Brain (tissue), 1 donor: ENCODE measurements around a stretch of chr9.

DNA sequence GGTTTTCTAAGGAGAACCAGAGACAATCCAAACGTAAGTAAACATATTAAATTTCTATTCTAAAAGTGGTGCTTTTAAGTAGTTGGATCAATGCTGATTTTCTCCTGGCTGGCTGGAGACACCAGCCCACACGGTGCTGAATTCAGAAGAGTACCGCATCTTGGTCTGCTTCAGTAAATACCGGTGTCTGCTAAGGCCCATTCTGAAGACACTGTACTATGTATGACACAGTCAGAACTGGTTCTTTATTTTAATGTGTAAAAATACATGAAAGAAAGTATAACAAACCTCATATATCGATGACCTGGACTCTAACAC lies 32.9 kb downstream of the RAPGEF1 start:
- RRBS, result no CpG with 5 or more reads among the region's 5 CpGs

GRCh38 chr9:131719229-131719596 lies 20.7 kb downstream of the RAPGEF1 start:
- RRBS, result no CpG with 5 or more reads among the region's 3 CpGs

- RRBS, result no CpG with 5 or more reads among the region's 9 CpGs
Observed at GRCh38 chr9:132006749-132007463, 72.8 kb downstream of the MED27 start.

GRCh38 chr9:132078488-132078851 lies 1.2 kb downstream of the MED27 start:
- RRBS, result no CpG with 5 or more reads among the region's 6 CpGs

GRCh38 chr9:132197763-132198130 lies 35.9 kb downstream of the NTNG2 start:
- RRBS, result no CpG with 5 or more reads among the region's 16 CpGs

GRCh38 chr9:132318896-132319917 lies 35.6 kb downstream of the SETX start:
- RRBS, result no CpG with 5 or more reads among the region's 6 CpGs

DNA sequence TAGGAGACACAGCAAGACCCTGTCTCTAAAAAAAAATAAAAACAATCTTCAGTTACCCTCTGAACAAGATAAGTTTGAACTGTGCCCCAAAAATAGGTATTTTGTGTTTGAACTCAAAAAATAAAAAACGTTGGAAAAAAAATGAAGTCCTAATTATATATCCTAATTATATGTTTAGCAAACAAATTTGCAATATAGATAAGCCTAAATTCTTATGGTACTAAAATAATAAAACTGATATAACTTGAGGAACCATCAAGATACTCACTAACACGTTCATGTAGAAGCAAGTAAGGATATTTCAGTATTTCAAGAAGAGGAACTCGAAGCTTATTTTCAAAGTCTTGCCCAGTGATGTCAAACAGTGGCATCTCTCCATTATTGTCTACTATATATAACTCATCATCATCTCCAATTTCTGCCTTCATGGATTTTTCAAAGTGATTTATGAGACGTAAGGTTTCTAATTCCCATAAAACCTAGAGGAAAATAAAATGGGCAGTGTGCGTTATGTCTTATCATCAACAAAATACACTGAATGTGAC lies 8.7 kb downstream of the SETX start:
- RRBS, result no CpG with 5 or more reads among the region's 5 CpGs

DNA sequence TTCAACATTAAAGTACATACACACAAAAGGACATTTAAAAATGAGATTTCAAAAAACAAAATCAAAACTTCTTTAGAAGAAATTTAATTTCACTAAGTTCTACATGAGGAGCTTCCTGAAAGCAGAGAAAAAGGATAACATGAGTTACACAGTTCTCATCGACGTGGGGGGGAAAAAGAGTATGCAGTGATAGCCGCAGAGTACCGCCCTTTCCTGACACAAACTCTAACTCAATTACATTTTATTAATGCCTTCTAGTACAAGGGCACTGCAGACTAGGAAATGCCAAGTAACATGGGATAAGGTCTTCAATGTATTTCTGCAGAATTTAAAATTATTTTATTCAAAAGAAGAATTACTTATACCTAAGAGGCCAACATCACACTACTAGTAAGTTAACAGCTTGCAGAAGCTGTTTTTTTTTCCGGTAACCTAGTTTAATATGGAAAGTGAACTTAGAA lies 4.0 kb downstream of the SETX start:
- RRBS, result no CpG with 5 or more reads among the region's 5 CpGs

DNA sequence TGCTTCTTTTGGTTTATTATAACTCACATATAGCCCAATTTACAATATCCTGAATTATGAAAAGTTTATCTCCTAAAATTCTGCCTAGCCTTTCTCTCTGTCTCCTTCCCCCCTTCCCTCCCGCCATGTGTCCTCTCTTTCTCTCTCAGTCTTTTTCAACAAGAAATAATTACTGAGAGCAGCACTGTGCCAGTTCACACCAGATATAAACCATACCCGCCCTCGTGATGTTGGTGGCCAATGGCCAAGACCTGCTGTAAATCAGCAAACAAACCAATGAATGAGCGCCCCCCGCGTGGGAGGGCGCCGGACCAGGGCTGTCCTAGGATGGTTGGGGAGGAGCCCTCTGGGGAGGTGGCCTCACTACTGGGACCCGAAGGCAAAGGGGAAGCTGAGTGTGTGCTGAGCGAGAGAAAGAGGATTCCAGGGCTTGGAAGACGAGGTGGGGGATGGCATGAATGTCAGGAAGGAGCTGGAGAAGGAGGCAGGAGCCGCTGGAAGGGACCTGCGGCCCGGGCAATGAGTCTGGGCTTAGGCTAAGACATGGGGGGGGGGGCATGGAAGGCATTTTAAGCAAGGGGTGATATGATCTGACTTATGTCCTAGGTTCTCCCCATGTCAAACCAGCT lies 51.2 kb upstream of the BARHL1 start:
- RRBS, result no CpG with 5 or more reads among the region's 14 CpGs

GRCh38 chr9:132670788-132671014 lies 437 bp downstream of the GTF3C4 start:
- RRBS, result no CpG with 5 or more reads among the region's 19 CpGs

DNA sequence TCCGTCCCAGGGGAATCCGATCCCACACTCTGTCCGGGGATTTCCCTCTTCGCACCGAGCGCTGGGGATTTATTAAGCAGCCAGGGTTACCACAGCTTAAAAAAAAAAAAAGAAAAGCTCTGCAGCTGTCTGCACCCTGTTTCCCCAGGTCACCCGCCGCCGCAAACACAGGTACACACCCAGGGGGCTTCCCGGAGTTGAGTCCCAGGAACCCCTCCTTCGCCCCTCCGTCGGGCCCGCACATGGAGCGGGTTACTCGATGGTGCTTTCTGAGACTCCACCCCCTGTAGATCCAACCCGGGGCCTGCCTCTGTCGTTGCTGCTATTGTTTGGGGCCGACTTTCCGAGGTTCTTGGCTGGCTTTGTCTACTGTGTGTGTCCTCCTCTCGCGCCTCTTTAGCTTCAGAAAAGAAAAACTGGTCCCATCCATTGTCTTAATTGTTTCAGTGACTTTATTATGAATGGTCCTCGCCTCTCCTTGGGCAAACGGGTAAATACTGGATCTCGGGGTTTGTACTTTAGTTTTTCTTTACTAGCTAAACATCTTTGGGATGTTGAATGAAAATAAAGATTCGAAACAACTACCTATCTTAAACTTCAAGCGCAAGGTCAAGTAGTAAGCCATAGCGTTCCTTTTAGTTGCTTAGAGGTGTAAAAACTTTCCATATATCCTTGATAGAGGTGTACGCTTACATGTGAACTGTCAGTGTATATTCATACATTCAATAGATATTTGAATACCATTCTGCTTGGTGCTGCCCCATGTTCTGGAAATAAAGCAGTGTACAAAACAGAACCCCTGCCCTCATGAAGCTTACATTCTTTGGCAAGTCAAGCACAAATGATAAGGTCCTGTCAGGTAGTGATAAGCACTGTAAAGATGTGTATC lies 995 bp downstream of the GTF3C4 start:
- RRBS, result 2% methylated on average over 3 of the region's 29 CpGs

DNA sequence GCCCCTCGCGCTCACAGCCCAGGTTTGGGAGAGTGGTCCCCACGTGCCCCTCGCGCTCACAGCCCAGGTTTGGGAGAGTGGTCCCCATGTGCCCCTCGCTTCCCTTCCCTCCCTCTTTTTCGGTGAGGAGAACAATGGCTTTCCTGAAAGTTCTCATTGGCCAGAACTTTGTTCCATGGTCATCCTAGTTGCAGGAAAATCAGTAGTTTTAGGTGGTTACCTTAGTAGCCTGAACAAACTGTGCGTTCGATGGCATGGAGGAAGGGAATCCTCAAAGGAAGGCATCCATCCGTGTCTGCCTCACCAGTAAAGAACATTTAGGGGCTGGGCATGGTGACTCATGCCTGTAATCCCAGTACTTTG lies 46.5 kb downstream of the GTF3C4 start:
- RRBS, result no CpG with 5 or more reads among the region's 10 CpGs

GRCh38 chr9:132820612-132821163 lies 57.4 kb downstream of the AK8 start:
- RRBS, result no CpG with 5 or more reads among the region's 10 CpGs

DNA sequence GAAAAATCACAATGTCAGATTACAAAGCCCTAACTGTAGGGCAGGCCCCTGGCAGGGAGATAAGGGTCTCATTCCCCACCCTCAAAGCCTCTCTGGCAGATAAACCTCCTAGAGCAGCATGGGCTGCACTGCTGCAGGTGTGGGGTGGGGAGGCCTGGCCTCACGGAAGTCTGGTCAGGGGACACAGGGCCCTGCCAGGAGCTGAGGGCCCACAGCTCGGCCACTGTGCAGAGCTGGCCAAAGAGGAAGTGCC lies 25.8 kb downstream of the GFI1B start:
- RRBS, result no CpG with 5 or more reads among the region's 2 CpGs

GRCh38 chr9:133019619-133020750 lies 10.8 kb upstream of the GTF3C5 start:
- RRBS, result no CpG with 5 or more reads among the region's 21 CpGs

DNA sequence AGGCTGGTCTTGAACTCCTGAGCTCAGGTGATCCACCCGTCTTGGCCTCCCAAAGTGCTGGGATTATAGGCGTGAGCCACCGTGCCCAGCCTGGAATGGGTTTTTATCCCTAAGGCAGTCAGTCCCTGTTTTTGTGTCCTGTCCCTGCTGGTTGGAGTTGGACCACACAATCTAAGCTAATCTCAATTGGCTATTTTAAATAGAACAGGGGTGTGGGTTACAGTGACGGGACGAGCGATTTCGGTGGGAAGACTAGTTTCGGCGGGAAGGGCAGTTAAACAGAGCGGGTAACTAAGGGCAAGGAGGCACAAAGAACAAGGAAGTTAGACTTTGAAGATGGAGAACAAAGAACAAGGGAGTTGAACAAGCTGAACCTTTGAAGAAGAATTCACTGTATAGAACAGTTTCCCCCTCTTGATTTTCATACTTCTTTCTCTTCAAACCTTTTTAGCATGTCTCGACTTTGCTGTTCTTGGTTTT lies 1.4 kb downstream of the GTF3C5 start:
- RRBS, result no CpG with 5 or more reads among the region's 11 CpGs

- RRBS, result no CpG with 5 or more reads among the region's 3 CpGs
Observed at GRCh38 chr9:133075847-133076412, 14.1 kb downstream of the CEL start.

GRCh38 chr9:133101297-133101687 lies 19.7 kb downstream of the RALGDS start:
- RRBS, result 58% methylated on average over 4 of the region's 17 CpGs

DNA sequence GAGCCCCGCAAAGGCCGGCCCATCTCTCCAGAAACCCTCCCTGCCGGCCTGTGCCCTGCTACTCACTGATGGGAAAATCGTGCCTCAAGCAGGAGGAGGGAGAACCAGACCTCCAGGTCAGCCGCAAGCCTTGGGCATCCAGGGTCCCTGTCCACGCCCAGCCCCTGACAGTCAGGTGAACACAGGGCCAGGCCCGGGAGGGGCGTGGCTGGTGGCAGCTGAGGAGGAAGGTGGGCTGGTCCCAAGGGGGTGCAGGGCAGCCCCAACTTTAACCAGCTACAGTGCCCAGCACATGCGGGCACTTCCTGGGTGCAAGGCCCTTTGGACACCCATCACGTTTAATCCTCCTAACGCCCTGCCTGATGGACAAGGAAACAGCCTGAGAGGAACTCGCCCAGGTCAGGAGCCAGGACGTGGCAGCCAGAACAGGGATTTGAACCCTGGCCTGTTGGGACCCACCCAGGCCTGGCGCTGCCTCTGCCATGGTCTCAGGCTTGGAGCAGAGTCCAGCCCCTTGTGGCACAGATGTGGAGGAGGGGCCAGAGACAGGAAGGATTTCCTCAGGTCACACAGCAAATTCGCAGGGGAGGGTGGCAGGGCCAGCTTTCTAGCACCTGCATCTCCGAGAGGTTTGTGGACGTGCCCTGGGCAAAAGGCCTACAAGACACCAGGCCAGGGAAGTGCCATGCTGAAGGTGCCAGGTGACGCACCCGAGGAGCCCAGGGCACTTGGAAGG lies 4.5 kb downstream of the RALGDS start:
- RRBS, result 10% methylated on average over 2 of the region's 19 CpGs

- RRBS, result no CpG with 5 or more reads among the region's 6 CpGs
Observed at GRCh38 chr9:133119705-133119869, 1.5 kb downstream of the RALGDS start.